Hematopoietic multipotent progenitor cell (in vitro differentiated cells): ENCODE measurements around the genes ZFP28, ZNF550, ZNF154, ZNF587B, ZNF274 and RPS5.

DNA sequence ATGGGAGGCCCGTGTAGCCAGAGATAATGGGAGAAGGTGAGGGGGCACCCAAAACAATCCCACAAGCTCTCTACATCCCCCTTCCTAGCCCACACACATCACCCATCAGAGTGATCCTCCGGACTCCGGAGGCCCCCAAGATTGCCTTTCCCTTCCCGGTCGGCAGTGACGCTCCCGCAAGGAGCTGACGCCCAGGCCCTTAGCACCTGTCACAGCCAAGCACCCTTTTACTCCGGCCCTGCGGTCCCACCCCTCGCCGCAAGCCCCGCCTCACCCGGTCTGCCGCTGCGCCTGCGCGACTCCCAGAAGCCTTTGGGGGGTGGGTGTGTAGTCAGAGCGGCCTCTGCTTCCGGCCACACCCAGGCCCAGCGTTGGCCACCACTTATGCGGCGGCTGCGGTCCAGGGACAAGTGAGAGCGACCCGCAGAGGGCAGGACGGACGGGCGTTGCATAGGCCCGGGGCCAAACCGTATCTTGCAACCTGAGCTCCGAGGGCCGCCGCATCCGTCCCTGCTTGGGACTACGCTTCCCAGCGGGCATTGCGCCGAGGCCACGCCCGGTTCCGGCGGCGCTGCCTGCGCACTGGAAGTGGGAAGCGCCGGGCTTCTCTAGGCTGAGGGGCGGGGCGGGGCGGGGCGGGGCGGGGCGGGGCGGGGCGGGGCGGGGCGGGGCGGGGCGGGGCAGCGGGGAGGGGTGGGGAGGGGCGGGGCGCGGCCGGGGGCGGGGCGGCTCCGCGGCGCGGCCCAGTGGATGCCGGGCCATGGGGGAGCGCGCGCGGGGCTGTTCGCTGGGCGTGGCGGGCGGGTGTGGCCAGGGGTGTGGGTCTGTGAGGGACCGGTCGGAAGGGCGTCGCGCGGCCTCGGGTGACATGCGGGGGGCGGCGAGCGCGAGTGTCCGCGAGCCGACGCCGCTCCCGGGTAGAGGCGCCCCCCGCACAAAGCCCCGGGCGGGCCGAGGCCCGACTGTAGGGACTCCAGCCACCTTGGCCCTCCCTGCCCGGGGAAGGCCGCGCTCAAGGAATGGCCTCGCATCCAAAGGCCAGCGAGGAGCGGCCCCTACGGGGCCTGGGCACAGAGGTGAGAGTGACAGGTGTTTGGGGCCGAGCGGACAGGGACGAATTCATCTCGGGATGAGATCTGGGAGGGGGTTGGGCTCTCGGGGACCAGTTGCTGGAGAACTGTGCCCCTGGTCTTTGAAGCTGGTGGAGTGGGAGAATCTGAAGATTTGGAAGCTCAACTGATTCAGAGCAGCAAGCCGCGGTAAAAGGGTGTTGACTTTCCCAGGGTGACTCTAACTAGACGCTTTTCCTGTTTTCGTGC is at the start of gene ZFP28:
ZFP28 (plus strand) TSS at position 798 of the 1,319 bp plus-strand sequence.
- CAGE, long polyA plus RNA: no peak

DNA sequence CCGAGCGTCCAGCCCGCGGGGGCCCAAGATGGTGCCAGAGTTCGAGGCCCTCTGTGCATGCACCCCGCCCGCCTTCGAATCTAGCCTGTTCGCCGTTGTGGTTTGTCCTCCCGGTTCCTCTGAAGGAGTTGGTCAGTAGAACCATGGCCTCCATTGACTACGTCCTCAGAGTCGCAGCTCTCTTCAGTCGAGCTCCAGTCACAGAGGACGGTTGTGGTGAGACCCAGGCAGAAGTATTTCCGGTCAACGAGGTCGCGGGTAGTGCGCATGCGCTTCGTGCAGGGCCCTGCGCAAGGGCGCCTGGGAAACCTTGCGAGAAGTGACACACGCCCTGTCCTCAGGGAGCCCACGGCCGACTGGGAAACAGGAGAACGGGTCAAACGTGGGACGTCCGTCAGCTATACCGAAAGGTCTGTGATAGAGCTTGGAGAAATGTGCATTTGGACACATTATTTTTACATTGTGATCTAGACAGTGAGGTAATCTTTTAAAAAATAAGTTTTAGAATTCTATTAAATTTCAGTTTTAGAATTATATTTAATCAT is 24.2 kb upstream of the PEG3 start:
- CAGE, long polyA plus RNA: no peak

DNA sequence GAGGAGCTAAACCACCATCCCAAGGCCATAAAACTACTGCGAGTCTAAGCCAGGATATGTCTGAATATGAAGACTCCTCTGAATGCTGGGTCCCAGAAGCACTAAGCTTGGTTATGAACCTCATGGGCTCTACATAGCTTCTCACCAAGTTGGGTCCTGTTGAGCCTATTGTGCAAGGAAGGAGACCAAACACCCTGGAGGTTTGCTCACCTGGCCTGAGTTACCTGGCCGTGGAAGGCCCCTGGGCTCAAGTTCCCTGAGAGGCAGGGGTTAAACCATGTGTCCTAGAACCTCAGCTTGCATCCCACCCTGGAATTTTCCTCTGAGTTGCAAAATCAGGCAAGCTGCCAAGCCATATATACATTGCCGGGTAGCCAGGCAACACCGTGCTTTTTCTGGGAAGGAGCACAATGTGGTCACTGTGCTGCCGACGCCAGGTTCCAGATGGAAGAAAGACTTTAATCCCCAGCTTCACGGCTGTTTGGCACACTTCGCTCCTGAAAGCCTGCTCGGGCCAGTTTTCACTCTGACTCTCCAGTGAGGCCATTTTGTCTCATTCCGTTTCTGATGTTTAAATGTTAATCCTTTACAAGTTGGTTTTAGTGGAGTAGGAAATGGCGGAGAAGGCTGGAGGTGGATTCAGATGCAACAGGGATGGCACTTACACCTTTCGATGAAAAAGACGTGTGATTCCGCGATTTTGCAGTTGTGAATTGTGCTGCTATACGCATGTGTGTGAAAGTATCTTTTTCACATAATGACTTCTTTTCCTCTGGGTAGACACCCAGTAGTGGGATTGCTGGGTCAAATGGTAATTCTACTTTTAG is 60.1 kb upstream of the PEG3 start:
- CAGE, long polyA plus RNA: no peak

DNA sequence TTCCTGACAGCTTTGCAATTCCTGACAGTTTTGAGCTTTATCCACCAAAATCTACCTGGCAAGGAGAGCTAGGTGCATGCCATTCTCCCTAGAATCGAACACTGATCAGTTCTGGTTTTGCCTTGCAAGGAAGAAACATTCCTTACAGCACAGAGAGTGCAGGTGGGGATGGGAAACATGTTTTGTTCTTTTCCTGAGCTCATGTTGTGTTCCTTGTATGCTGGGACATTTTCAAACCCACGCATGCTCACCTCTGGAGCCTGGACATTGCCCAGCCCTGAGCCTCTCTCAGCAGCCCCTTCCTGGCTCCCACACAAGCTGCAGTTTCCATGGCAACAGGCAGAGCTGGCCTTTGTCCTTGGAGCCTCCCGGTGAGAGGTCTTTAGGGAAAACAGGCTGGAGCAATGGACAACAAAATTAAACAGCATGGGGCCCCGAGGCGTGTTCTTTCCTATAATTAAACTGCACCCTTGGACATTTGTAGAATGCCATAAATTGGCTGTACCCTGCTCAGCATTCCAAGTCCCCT is 133.1 kb upstream of the PEG3 start:
- CAGE, long polyA plus RNA: no peak

GRCh38 chr19:57232911-57233363 is 2.1 kb downstream of the AURKC start:
- CAGE, long polyA plus RNA: no peak

DNA sequence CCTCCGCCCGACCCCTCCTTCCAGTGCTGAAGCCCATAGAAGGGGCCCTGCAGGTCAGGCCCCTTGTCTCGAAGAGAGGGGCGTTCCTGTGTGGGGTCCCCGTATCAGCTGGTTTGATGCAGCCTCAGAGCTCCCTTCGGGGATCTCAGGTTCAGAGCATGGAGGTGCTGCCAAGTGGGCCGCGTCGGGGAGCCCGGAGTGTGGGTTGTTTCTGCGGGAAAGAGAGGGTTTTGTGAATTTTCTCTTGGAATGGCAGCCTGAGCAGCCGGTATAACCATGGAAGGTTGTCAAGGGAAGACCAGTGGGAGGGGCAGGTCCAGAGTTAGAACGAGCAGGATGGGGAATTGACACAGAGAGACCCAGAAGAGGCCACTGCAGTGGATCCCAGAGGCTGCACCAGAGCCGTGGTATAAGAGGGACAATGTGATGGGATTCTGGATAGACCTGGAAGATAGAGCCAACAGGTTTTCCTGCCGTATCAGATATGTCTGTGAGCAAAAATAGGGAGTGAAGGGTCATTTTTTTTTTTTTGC is 448 bp downstream of the TRAPPC2B start:
- CAGE, long polyA plus RNA: no peak

DNA sequence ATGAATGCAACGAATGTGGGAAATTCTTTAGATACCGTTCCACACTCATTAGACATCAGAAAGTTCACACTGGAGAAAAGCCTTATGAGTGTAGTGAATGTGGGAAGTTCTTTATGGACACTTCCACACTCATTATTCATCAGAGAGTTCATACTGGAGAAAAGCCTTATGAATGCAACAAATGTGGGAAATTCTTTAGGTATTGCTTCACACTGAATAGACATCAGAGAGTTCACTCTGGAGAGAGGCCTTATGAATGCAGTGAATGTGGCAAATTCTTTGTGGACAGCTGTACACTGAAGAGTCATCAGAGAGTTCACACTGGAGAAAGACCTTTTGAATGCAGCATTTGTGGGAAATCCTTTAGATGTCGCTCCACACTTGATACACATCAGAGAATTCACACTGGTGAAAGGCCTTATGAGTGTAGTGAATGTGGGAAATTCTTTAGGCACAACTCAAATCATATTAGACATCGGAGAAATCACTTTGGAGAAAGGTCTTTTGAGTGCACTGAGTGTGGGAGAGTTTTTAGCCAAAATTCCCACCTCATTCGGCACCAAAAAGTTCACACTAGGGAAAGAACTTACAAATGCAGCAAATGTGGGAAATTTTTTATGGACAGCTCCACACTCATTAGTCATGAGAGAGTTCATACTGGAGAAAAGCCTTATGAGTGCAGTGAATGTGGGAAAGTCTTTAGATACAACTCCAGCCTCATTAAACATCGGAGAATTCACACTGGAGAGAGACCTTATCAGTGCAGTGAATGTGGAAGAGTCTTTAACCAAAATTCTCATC is 9.9 kb downstream of the ZNF17 start:
- CAGE, long polyA plus RNA: no peak

DNA sequence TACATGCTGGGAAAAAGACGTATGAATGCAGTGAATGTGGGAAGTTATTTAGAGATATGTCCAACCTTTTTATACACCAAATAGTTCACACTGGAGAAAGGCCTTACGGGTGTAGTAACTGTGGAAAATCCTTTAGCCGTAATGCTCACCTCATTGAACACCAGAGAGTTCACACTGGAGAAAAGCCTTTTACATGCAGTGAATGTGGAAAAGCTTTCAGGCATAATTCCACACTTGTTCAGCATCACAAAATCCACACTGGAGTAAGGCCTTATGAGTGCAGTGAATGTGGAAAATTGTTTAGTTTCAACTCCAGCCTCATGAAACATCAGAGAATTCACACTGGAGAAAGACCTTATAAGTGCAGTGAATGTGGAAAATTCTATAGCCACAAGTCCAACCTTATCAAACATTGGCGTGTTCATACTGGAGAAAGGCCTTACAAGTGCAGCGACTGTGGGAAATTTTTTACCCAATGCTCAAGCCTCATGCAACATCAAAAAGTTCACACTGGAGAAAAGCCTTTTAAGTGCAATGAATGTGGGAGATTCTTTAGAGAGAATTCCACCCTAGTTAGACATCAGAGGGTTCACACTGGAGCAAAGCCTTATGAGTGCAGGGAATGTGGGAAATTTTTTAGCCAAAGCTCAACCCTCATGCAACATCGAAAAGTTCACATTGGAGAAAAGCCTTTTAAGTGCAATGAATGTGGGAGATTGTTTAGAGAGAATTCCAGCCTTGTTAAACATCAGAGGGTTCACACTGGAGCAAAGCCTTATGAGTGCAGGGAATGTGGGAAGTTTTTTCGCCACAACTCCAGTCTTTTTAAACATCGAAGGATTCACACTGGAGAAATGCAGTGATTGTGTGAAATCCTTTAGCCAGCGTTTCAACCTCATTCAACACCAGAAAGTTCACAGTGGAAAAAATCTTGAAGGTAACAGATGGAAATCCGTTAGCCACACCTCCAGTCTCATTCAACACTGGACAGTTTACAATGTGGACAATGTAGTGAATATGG is 6.0 kb downstream of the ZNF419 start:
- CAGE, long polyA plus RNA: no peak

GRCh38 chr19:57559456-57560213 is at the start of gene ZNF550:
TSS of gene ZNF550 (minus strand) at chr19:57559863.
- CAGE, long polyA plus RNA: no peak

GRCh38 chr19:57708392-57709643 is at the start of gene ZNF154:
TSS of gene ZNF154 (minus strand) at chr19:57709204.
- CAGE, long polyA plus RNA: no peak

- CAGE, long polyA plus RNA: no peak
These were observed at the start of gene ZNF587B for GRCh38 chr19:57829607-57830956. TSS of gene ZNF587B (plus strand) at chr19:57830299.

DNA sequence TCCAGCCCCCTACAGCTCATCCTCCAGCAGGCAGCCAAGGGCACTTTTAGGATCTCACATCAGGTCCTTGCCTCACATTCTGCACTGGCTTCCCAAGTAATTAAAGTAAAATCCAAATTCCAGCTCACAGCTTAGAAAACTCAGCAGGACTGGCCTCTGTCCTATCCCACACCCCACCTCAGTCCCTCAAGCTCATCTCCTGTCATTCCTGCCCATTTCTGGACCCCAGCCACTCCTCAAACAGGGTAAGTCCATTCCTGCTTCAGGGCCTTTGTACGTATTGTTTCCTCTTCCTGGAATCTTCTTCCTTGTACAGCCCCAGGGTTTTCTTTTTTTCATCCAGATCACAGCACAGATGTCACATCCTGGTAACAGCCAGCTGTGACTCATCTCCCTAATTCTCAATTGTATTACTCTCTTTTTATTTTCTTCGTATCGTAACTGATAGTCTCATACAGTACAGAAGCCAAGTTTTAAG is 1.9 kb upstream of the ZNF606 start:
- CAGE, long polyA plus RNA: no peak

- CAGE, long polyA plus RNA: no peak
These were observed 11.3 kb downstream of the ZSCAN18 start for GRCh38 chr19:58086774-58087141.

DNA sequence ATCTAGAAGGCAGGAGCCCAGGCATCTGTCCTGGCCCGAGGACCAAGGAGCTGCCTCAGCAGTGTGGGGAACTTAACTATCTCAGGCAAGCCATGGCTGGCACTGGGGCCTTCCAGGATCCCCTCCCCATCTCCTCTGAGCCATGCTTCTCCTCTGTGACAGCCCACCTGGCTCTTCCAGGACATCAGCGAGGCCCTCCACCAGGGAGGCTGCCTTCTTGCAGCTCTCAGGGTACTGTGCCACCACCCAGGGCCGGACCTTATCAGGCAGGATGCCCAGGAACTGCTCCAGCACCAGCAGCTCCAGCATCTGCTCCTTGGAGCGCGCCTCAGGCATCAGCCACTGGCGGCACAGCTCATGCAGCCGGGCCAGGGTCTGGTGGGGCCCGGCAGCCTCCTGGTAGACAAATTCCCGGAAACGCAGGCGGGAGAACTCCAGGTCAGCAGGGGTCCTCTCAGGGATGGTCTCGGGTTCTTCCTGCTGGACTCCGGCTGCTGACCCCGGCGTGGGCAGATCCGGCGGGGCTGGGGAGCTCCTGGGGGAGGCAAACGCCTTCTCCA is 8.3 kb downstream of the ZSCAN18 start:
- CAGE, long polyA plus RNA: no peak

DNA sequence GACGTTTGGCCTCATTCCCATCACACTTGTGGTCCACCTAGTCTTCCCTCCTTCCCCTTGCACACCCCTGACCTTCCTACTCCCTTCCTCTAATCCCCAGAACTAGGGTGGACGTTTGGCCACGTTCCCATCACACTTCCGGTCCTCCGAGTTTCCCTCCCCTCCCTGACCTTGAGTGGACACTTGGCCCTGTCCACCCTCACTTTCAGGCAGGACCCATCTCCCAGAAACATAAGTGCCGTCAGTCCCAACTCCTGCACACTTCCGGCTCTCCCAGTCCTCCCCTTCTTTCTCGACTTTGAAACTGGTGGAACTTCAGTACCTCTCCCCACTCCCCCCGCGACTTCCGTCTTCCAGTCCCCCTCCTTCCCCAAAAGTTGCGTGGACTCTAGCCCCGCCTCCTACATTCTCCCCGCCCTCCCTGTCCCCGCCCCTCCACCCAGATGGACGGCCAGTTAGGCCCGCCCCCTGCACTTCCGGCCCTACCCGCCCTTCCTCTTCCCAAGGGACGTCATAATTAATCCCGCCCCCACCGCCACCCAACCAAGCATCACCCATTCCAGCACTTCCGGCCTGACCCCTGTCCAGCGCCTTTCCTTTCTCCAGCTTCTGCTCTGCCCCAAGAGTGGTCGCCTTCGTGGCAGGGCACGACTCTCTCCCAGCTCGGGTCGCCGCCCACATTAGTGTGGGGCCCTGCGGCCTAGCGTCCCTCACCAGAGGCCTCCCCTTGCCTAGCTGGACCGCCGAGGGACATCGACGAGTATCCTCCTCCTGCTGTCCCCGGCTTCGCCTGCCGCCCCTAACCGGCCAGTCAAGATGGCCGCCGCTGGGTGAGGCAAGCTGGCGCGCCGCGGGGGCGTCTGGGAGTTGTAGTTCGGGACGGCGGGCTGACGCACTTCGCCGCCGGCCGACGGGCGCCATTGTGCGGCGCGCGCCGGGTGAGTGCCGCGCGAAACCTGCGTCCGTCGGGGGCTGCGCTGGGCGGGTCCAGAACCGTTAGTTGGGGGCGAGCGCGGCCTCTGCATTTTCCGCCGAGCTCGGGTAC is at the start of gene ZNF274:
ZNF274 (plus strand) TSS at position 557 of the 1,045 bp plus-strand sequence.
- CAGE, long polyA plus RNA: no peak

DNA sequence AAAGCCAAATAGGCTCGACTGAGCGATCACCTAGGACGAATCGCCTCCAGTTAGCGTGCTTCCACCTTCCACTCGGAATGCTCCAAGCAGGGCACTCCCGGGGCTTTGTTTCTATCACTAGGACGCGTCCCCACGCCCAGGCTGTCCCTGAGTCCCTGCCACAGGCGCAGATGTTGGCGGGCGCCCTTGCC is 505 bp upstream of the ZNF544 start:
- CAGE, long polyA plus RNA: no peak

DNA sequence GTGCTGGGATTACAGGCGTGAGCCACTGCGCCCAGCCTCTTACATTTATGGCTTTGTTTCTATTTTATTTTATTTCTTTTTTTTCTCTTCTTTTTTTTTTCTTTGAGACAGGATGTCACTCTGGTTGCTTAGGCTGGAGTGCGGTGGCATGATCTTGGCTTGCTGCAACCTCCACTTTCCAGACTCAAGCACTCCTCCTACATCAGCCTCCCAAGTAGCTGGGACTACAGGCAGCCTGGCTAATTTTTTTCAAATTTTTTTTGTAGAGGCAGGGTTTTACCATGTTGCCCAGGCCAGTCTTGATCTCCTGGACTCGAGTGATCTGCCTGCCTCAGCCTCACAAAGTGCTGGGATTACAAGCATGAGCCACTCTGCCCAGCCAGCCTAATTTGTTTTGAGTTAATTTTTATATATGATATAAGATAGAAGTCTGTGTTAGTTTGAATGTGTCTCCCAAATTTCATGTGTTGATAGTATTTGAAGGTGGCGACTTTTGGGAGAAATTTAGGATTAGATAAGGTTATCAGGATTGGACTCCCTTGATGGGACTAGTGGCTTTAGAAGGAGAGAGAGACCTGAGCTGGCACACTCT is 4.2 kb downstream of the ZNF8 start:
- CAGE, long polyA plus RNA: no peak

DNA sequence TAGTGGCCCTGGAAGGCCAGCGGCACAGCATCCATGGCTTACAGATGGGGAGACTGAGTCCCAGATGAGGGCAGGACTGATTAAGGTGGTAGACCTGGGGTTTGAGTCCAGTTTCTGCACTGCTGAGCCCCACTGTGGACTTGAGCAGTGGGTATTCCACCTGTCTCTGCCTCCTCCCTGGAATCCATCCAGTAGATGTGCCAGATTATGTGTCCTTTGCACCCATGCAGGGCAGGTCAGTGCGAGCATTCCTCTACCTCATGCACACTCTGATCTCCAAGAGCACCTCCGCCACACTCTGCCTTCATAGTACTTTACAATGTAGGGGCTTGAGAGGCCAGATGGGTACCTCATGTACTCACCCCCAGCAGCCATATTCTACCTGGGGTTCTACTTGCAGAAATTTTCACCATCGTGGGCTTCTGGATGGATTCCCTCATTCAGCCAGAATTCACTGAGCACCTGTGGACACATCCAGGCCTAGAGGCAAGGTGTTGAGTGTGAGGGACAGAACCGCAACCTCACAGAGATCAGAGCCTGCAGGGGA is 10.1 kb downstream of the ZSCAN22 start:
- CAGE, long polyA plus RNA: no peak

GRCh38 chr19:58386245-58387386 is at the start of gene RPS5:
TSS of gene RPS5 (plus strand) at chr19:58387269.
- CAGE, long polyA plus RNA: start-site peak on the plus strand at chr19:58387268-58387301, 56,917 reads

- CAGE, long polyA plus RNA: no peak
These were observed 595 bp downstream of the RPS5 start for GRCh38 chr19:58387387-58388341.